ENCODE measurements around a stretch of chr4.

- PRO-cap, 7 experiments: peak in 3 of 7 experiments; most common plus-strand start chr4:131725070 (in 1)
Measured at GRCh38 chr4:131724796-131725229, 1424.3 kb upstream of the PCDH10 start.

DNA sequence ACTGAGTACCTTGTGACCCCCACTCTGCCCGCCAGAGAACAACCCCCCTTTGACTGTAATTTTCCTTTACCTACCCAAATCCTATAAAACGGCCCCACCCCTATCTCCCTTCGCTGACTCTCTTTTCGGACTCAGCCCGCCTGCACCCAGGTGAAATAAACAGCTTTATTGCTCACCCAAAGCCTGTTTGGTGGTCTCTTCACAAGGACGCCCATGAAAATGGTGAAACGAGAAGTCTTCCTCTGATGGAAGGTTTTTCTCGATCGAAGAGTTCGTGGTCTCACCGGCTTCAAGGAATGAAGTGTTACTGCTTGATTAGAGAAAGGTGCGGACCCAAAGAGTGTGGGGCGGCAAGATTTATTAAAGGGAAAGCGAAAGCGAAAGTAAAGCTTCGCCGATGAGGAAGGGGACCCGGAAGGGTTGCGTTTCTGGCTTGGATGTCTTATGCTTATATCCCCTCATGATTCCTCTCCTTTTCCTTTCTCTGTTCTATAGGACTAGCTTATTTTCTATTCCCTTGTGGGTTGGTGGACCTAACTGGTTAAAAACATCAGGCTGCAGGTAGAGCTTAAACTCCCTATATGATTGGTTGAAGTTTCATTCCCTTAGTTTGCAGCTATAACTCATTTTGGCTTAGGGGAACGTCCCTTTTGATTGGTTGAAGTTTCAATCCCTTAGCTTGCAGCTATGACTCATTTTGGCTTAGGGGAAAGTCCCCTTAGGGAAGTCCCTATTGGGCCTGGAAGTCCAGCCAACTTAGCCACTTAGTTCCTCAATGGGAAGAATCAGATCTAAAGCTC lies 1025.2 kb upstream of the PCDH10 start:
- PRO-cap, 7 experiments: no peak in any of the 7 experiments

GRCh38 chr4:132262625-132263055 lies 886.5 kb upstream of the PCDH10 start:
- PRO-cap, 7 experiments: no peak in any of the 7 experiments

DNA sequence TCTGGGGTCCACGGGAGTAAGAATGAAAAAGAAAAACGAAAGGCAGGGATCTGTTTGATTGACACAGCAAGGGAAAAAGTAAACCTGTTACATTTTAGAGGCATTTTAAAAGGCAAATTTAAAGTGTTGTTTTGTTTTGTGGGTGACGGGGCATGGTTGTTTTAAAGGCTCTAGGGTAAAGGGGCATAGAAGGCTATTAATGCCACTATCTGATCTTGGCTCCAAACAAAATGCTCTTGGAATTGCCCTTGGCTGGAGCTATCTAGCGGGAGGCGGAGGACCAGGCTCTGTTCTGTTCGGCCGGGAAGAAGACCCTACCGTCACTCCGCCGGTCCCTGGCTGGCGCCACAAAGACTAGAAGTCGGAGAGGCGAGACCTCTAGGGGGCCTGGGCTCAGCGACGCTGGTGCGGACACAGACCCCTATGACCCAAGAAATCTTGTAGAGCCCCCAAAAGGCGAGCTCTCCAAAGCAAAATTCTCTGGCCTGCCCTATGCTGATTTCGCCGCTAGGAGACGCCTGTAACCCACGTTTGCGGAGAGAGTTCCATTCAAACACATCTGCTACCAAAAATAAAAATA lies 2.7 kb upstream of the PCDH10 start:
- PRO-cap, 7 experiments: no peak in any of the 7 experiments

- PRO-cap, 7 experiments: no peak in any of the 7 experiments
Measured at GRCh38 chr4:133578830-133579144, 429.7 kb downstream of the PCDH10 start.

GRCh38 chr4:137496209-137496456 lies 36.2 kb downstream of the PCDH18 start:
- PRO-cap, 7 experiments: no peak in any of the 7 experiments

- PRO-cap, 7 experiments: no peak in any of the 7 experiments
Measured at GRCh38 chr4:137530013-137530799, 2.1 kb downstream of the PCDH18 start.

GRCh38 chr4:138181530-138181884 lies 60.6 kb downstream of the SLC7A11 start:
- PRO-cap, 7 experiments: no peak in any of the 7 experiments

DNA sequence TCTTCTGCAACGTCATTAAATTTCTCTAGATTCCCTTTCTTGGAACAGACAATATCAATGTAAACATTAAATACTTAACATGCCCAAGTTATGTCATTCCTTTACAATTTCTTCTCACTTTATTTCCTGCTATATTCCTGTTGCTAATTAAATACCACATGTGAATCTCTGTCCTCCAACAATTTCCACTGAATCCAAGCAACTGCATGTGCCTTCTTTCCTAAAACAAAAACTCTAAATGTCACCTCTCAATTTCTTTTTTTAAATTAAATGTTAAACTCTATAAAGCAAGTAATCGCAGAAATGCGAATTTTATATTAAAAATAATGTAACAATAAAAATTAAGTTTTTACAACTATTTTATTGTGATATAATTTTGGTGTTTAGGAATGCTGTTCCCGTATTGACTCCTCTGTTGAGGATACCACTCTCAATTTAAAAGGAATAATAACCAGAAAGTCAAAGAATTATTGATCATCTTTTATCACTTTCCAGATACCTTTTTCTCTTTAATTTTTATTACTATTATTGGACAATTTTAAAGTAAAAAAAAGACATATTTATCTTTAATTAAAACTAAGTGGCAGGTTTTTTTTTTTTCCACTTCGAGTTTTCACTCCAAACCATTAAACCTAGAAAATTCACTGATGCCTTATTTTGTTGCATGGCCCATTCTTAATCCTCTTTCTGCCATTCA lies 19.7 kb downstream of the SLC7A11 start:
- PRO-cap, 7 experiments: no peak in any of the 7 experiments

- PRO-cap, 7 experiments: no peak in any of the 7 experiments
Measured at GRCh38 chr4:138910446-138911434, 104.8 kb upstream of the NOCT start.

- PRO-cap, 7 experiments: no peak in any of the 7 experiments
Measured at GRCh38 chr4:139047490-139048554, 32.2 kb downstream of the NOCT start.

- PRO-cap, 7 experiments: no peak in any of the 7 experiments
Measured at GRCh38 chr4:139359563-139360079, 57.3 kb upstream of the NDUFC1 start.

DNA sequence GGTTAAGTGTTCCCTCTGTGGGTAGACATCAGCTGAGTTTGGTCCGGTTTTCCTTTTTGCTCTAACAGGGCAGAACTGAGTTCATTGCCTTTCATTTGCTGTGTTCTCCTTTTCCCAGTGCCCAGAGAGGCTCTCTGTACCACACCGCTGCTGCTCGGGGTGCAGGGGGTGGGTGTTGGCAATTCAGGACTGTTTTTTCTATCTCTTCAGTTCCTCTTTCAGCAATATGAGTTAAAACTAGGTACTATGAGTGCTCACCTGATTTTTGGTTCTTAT lies 17.3 kb downstream of the RAB33B start:
- PRO-cap, 7 experiments: no peak in any of the 7 experiments

DNA sequence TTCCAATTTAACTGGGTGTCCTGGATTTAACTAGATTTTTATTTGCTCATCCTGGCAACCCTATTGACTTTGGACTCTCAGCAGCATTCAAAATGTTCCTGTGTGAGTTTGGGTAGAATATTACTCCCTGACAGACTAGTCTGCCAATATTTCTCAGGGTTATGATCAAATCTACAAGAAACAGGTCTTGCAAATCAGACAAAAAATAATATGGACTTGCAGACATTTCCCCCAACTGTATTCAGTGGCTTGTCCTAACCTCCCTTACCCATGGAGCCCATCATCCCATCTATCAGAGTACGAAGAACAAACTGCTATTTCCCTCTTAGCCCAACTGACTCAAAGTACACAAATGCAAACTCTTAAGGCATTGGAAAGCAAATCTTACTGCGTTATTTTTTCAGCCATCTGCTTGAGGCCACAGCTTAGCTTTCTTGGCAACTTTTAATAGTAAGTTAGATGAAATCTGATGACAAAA lies 20.6 kb downstream of the SETD7 start:
- PRO-cap, 7 experiments: no peak in any of the 7 experiments

DNA sequence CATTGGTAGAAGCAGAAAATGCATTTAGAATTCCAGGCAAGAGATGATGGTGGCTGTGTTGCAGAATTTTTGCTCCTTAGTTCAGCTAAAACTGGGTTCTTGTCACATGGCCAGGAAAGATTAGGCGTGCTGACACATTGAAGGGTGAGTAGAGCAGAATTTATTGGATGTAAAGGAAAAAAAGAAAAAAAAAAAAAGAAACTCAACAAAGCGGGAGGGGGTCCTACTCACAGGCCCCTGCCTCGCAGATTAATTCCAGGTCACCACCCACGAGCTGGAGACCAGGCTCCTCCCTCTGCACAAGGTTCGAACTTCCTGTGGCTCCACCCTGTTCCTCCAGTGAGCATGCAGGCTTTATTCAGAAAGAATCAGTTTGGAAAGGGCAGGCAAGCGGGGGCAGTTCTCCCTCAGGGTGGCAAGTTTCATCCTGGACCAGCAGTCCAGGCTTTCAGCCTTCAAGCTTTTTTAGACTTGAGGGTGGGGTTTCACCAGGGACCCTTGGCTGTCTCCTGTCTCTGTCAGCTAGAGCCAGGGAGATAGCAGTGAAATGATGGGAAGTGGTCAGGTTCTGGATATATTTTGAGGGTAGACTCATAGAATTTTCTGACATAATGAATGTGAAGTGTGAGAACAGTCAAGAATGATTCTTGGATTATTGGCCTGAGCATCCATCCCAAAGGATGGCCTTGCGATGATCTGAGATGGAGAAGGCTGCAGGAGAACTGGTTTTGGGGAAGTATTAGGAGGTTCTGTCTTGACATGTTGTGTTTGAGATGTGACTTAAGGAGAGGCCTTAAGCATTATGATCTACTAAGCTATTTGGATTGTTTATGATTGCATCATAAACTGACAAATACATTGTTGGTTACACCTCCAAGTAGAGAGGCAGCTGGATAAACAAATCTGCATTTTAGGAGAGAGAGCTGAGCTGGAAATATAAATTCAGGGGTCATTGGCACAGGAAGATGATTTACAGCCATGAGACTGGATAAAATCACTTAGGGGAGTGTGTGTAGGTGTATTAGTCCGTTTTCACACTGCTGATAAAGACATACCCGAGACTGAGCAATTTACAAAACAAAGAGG lies 17.4 kb downstream of the MGST2 start:
- PRO-cap, 7 experiments: no peak in any of the 7 experiments

DNA sequence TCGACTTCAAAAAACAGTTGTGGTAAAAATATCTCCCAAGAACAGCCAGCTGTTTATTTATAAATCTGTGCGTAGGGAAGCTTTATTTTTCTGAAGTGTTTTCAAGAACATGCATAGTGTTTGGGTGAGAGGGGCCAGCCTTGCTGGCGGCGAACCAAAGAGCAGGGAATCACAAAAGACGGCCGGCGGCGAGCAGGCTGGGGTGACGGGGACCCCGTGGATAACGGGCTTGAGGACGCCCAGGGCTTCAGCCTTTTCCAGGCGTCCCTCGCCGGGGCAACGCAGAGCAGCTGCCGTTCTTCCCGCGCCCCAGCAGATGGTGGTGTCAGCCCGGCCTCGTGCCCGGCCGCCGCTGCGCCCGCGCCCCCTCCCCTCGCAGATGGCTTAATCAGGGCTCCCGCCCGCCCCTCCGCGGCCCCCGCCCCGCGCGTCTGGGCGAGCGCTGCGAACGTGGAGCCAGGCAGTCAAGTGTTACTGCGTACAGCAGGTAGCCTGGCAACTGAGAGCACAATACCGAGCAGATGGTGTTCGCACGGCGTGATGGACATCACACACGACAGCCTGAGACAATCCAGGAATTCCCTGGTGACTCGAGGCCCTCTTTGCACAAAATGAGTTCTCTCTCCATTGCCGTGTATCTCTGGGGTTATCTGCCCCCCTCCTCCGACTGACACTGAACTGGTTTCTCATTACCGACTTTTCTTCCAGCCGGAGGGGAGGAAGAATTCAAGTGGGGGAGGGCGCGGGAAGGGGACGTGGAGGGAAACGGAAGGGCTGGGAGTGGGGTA lies 69.2 kb downstream of the MGST2 start:
- PRO-cap, 7 experiments: no peak in any of the 7 experiments

DNA sequence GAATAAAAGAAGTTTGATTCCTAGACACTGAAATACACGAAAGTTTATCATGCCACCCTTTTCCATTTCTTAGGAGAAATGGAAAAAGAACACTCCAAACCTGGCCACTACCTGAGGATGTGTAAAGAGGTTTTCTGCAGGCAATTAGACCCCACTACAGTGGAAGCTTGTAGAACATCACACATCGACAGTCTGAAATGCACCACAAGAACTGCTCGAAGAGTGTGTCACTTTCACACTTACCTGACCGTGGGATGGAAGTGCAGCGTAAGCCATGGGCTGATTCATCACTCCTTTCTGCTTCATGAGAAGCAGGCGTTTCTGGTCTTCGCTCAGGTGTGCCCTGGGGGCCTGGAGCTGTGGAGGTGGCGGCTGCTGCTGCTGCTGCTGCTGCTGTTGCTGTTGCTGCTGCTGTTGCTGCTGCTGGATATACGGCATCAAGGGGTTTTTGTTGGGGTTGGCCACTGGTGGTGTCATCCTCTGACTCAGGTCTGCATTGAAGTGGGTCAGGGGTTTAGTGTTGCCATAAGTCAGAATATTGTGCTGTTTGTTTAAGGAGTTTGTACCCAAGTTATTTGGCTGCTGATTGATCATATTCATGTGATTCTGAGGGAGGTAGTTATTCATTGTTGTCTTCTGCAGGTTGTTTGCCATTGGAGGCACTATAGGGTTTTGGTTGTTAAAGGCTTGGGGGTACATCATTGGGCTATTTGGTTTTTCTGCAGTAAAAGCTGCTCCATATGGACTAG lies 223.7 kb downstream of the MGST2 start:
- PRO-cap, 7 experiments: no peak in any of the 7 experiments

GRCh38 chr4:139971070-139971723 lies 182.8 kb downstream of the MAML3 start:
- PRO-cap, 7 experiments: no peak in any of the 7 experiments

DNA sequence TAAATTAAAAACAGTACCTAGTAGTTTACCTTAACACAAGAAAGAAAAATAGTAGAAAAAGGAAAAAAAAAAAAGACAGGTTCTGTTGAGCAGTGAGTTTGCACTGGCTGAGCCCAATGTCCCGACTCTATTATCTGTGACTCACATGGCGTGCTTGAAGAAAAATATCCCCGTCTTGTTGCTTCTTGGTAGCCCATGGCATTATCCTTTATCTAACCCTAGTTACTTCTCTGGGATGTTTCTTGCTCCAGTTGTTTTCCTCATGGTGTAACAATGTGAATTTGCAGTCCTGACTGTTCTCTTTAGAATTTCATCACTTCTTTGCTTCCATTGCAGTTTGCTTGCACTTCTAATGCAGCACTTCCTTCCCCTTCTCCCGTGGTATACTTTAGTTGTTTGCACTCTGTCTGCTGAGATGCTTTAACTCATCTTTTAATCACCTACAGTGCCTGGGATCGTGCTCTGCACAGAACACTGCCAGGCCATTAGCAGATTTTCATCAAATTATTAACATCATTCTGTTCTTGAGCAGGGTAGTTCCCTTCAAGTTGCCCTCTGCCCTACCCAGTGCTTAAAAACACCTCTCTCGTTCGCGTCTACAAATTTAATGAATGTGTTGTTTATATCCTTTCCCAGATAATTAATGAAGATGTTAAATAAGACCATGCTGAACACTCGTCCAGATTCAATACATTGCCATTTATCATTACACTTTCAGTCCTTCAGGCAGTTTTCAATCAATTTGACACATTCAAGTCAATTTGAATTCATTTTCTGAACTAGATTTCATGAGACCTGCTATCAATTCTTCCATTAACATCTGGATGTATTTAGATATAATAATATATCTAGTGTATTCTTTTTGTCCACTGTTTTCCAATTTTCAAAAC lies 126.7 kb downstream of the MAML3 start:
- PRO-cap, 7 experiments: no peak in any of the 7 experiments

DNA sequence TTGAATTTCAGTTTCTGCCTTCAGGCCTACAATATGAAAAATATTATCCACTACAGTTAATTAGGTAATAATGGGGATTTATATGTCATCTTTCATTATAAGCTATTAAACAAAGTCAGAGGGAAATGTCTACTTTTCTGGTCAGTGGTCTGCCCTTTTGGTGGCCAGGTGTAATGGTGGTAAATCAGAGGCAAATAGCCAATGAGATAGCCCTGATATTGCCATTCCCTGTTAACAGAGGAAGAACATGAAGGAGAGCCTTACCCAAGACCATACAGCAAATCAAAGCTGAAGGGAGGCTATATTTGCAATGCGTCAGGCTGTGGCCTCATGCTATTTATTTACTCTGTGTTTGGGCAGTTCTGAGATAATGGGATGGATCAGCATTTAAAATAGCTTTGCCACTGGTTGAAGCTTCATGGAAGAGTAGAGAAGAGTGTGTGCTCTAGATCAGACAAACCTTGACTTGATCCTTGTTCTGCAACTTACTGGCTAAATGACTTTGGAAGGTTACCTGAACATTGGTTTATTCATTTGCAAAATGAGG lies 73.3 kb upstream of the MAML3 start:
- PRO-cap, 7 experiments: no peak in any of the 7 experiments